Tongue (tissue), 2 donors: ENCODE measurements around a stretch of chr7.

- RAMPAGE, long total RNA: no peak
These were observed 45.5 kb upstream of the ZNF716 start for GRCh38 chr7:57404393-57405031.

- RAMPAGE, long total RNA: no peak
These were observed 418.6 kb downstream of the ZNF716 start for GRCh38 chr7:57868389-57869096.

DNA sequence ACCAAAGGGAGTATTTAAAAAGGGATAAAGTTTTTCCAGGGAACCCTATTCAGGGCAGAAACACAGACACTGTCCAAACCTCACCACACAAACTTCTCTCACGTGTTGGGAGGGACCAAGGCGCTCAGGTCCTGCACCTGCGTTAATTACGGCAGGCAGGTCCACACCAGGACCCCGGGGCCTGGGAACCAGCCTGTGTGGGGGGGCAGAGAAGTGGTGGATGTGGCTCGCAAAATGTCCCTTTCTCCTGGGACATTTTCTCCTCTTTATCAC is 73.5 kb upstream of the ZNF722 start:
- RAMPAGE, long total RNA: no peak

DNA sequence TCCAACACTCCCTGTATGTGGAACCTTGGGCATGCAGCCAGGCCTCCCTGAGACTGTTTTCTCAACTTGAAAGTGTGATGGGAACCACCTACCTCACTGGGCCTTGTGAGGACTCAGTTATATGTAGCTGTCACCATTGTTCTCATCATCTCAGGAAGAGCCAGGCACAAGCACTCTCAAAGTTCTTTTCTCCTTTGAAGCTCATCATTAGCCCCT is 861 bp upstream of the ZNF727 start:
- RAMPAGE, long total RNA: no peak

DNA sequence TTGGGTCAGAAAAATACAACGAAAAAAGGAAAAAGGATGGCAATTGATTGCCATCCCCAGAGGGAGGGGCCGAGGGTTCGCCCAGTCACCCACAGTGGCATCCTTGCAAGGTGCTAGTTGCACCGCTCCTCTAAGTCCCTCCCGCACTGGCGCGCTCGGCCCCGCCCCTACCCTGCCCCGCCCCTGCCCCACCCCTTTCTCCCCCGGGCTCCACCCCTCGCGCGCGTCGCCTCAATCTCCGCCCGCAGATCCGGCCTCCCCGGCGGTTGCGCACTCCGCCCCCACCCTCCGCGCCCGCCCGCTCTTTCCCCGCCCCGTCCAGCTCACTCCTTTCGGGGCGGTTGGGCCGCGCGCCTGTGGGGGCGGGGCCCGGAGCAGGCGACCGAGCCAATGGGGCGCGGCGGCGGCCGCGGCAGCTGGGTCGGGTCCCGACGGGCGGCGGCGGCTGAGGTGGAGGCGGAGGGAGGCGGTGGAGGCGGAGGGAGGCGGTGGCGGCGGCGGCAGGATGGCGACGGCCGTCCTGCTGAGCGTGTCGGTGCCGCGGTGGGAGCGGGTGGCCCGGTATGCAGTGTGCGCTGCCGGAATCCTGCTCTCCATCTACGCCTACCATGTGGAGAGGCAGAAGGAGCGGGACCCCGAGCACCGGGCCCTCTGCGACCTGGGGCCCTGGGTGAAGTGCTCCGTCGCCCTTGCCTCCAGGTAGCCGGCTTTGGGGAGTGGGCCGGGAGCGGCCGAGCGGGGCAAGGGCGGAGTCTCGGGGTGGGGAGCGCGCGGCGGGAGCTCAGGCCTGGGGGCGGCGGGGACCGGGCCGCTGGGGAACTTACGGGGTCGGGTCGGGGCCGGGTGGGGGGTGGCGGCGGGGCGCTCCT is 31.6 kb upstream of the ERV3-1 start:
- RAMPAGE, long total RNA: no peak

DNA sequence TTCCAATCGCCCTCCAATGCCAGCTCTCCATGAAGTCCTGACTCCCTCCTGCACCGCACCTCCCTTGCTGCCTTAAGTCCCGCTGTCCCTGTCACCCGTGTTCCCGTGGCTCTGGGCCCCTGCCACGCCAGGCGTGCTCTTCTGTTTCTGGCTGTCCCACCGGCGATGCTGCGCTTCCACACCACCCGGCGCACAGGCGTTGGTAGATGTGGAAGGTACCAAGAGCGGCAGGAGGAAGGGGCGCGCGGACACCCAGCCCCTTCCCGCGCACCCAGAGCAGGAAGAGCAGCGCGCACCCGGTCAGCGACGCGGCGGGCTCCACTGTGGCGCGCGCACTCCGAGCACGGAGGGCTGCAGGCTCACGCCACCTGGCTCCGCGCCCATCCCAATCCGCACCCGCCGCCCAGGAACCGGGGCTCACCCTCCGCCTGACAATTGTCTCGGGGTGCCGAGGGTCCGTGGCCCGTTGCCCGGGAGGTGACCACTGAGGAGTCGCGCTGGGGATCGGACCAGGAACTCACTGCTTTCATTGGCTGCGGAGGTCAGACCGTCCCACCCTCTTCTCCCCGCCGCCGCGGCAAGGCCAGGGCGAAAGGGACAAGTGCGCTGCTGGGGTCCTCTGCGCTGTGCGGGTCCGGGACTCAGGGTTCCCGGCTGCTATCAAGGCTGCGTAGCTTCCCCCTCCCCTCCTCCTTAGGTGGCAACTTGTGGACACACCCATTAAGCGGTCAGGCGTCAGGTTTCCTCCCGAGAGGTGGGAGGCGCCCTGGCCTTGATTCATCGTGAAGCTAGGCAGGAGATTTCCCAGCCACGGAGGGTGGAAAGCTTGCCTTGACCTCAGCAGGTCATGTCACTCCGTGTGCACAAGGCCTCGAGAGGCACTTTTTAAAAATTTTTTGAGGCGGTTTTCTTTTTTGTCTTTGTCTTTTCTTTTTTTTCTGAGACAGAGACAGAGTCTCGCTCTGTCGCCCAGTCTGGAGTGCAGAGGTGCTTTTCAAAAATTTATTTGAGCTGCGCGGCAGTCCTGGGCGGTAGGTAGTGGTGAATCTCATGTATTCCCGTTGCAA is 121.5 kb upstream of the ZNF92 start:
- RAMPAGE, long total RNA: no peak

DNA sequence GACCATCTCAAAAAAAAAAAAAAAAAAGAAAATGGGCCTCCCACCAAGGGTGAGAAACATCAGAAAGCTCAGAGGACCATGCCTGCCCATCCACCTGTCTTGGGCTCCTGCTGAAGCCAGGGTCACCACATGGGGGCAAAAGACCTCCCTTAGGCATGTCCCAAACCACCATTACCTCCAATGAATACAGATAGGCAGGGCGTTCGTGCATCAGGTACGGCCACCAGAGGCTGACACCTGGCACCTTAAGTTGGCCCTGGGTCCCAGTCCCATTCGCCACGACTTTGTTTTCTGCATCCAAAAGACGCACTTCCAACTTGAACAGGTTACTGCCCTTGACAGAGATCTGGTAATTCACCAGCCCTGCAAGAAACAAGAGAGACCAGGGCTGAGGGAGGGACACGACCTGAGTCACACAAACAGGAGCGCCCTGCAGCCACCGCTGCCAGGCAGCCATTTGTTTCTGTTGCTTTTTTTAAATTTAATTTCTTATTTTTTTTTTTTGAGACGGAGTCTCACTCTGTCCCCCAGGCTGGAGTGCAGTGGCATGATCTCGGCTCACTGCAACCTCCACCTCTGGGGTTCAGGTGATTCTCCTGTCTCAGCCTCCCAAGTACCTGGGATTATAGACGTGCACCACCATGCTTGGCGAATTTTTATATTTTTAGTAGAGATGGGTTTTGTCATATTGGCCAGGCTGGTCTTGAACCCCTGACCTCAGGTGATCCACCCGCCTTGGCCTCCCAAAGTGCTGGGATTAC is 6.0 kb downstream of the GUSB start:
- RAMPAGE, long total RNA: no peak

- RAMPAGE, long total RNA: no peak
These were observed 2.2 kb downstream of the ASL start for GRCh38 chr7:66077617-66078510.

- RAMPAGE, long total RNA: no peak
These were observed 101.1 kb downstream of the TPST1 start for GRCh38 chr7:66306298-66306665.

GRCh38 chr7:66591275-66591745 is 37.4 kb upstream of the KCTD7 start:
- RAMPAGE, long total RNA: no peak

DNA sequence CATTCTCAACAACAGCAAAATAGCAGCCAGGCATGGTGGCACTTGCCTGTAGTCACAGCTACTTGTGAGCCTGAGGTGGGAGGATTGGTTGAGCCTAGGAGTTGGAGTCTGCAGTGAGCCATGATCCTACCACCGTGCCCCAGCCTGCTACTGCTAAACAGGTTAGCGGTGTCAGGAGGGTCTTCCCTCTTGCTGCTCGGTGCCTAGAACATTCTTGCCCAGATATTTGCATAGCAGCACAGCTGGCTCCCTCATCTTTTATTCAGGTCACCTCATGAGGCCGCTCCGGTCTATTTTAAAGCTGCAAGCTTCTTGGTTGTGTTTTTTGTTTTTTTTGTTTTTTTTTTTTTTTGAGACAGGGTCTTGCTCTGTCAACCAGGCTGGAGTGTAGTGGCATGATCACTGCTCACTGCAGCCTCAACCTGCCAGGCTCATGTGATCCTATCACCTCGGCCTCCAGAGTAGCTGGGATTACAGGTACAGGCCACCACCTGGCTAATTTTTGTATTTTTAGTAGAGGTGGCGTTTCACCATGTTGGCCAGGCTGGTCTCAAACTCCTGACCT is 2.8 kb upstream of the RABGEF1 start:
- RAMPAGE, long total RNA: no peak

DNA sequence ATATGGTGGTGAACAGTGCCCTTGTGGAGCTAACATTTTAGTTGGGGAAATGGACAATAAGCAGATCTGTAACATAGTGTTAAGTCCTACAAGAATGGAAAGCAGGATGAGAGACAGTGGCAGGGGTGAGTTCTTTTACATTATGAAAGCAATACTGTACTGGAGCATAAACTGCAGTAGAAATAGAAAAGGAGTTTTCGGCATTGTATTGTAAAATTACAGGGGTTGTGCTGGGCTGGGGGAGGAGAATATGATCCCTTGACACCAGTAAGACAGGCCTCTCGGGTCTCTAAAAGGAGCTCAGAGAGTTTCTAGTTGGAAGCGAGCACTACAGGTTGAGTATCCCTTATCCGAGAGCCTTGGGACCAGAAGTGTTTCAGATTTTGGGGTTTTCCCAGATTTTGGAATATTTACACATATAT is 52.3 kb downstream of the RABGEF1 start:
- RAMPAGE, long total RNA: no peak

DNA sequence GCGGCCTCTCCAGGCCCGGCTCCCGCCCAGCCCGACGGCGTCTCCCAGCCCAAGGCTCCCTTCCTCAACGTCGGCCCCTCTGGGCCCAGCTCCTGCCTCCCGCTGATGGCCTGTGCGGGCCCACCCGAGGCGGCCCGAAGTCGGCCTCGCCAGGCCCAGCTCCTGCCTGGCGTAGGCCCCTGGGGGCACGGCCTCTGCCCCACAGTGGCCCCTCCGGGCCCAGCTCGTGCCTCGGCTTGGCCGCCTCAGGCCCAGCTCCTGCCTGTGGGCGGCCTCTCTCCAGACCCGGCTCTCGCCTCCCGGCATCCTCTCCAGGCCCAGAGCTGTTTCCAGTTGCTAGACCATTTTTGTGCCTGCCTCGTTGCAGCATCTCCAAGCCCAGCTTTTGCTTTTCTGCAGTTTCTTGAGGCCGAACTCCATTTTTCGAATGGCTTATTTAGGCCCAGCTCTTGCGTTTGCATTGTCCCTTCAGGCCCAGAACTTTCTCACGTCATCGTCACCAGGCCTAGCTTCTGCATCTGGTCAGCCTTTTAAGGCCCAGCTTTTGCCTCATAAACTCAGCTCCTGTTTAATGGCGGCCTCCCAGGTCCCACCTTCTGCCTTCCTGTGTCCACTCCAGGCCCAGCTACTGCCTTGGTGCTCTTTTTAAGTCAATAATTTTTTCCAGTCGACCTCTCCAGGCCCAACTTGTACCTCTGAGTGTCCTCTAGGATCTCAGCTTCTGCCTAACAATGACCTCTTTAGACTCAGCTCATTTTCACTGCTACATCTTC is 16.5 kb upstream of the TMEM248 start:
- RAMPAGE, long total RNA: no peak

DNA sequence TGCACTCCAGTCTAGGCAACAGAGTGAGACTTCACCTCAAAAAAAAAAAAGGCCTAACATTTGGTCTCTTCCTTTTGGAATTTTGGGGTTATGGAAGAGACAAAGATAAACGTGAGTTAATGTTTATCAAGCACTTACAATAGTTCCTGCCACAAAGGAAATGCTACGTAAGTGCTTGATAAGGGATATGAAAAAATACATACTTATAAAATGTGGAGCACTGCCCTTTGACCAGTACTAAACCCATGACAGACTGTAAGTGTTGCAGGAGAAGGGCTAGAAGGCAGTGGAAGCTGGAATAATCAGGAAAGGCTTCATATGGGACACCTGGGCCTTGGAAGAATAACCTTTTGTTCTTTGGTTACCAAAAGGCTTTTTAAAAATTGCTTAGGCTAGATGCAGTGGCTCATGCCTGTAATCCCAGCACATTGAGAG is 25.5 kb downstream of the TMEM248 start:
- RAMPAGE, long total RNA: no peak

DNA sequence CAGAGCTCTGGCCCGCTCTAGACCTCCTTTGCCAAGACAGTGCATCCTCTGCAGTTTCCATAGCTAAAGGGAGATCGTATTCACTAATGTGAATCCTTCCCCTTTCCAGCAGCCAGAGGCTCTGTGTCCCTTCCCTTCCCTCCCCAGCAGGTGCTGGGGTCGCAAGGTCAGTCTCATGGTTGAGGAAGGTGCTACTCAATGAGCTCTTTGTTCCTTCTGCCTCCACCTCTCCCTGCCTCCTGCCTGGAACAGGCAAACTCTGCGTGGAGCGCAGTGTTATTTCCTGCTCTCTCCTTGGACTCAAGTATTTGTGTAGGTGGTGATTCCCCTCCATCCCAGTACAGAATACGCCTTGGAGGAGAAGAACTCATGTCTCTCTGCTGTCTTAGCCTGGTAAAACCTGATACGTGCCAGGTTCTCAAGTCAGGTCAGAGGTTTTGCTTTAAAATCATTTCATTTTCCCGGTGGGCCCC is 36.4 kb downstream of the SBDS start:
- RAMPAGE, long total RNA: no peak

GRCh38 chr7:67017775-67018175 is 21.1 kb downstream of the TYW1 start:
- RAMPAGE, long total RNA: no peak

DNA sequence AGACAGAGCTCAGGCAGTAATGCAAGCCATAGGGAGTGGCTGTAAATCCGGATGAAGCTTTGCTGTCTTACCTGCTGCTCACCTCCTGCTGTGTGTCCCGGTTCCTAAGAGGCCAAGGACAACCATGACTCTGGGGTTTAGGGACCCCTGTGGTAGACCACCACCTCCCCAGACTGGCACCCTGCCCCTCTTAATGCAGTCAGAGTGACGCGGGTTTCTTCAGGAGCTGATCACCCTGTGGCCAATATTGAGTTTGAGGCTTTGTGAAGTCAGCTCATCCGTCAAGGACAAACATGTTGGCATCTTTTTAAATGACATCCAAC is 777.6 kb upstream of the AUTS2 start:
- RAMPAGE, long total RNA: no peak

DNA sequence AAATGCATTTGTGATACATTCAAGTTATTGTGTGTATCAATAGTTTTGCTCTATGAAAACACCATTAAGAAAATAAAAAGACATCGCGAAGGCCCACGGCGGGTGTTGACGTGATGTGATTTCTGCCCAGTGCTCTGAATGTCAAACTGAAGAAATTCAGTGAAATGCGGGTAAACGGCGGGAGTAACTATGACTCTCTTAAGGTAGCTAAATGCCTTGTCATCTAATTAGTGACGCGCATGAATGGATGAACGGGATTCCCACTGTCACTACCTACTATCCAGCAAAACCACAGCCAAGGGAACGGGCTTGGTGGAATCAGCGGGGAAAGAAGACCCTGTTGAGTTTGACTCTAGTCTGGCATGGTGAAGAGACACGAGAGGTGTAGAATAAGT is 536.0 kb upstream of the AUTS2 start:
- RAMPAGE, long total RNA: no peak

DNA sequence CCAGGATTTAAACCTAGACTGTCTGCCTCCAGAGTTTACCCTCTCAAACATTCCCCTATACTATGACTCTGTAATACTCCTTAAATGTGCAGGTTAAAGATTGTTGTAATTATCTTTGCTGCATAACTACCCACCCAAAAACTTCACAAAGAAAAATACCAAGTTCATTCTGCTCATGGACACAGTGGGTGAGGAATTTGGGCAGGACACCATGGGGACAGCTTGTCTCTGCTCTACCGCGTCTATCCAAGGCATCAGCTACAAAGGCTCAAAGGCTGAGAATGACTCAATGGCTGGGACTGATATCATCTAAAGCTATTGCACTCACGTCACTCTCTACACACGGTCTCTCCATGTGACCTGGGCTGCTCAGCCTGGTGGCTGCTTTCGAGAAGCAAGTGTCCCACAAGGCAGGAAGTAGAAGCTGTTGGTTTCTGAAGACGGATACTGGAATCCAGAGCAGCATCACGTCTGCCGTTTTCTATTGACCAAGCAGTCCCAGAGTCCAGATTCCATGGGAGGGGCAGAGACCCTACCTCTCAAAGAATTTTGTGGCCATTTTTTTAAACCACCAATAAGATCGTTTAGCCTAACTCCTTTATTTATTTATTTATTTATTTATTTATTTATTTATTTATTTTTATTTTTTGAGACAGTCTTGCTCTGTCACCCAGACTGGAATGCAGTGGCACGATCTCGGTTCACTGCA is 185.6 kb upstream of the AUTS2 start:
- RAMPAGE, long total RNA: no peak

DNA sequence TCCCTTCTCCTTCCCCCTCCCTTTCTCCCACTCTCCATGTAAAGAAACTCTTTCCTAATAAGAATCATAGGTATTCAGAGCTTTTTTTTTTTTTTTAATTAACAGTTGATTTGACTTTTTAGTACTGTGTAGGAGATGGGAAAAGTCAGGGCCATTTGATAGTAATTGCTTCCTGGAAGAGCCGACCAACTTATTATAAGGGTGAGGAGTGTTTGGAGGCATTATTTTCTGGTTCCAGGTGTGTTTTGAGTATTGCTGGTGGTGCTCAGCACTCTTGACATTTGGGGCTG is 63.8 kb downstream of the AUTS2 start:
- RAMPAGE, long total RNA: no peak